Metanephros (tissue), 2 donors: ENCODE results near the gene BRAP.

- RAMPAGE, long total RNA, result no peak
These were observed 1.1 kb downstream of the HVCN1 start for GRCh38 chr12:110687703-110688292.

GRCh38 chr12:110717881-110719035 is 24.4 kb downstream of the PPP1CC start:
- RAMPAGE, long total RNA, result no peak

GRCh38 chr12:110743031-110743305 is 277 bp upstream of the PPP1CC start:
- RAMPAGE, long total RNA, result no peak

GRCh38 chr12:110862121-110862846 is 15.5 kb downstream of the CCDC63 start:
- RAMPAGE, long total RNA, result no peak

DNA sequence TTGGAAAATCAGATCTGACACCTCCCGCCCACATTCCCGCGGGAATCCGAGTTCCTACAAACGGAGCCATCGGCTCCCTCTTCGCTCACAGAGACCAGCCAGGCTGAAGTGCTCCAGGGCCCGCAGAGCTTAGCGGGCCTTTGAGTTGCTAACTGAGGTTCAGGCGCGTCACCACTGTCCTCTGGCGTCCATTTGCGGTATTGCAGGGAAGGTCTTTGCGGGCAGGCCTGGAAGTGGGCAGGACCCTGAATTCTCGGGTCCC is 32.4 kb downstream of the MYL2 start:
- RAMPAGE, long total RNA, result no peak

- RAMPAGE, long total RNA, result no peak
These were observed 26.0 kb downstream of the MYL2 start for GRCh38 chr12:110894297-110894814.

- RAMPAGE, long total RNA, result no peak
These were observed 7.8 kb downstream of the PHETA1 start for GRCh38 chr12:111360903-111361649.

DNA sequence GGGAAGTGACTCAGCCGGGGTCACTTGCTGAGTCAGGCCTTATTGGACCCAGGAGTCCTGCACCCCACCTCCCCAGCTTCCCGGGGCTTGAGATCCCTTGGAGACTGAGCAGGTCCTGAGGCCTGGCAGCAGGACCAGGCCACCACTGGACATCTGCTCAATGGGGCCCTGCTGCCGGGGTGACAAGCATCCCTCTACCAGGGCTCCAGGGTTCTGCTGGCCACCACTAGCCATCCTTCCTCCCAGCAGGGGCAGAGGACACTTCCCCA is 3.8 kb downstream of the SH2B3 start:
- RAMPAGE, long total RNA, result no peak

GRCh38 chr12:111409869-111410991 is 4.5 kb downstream of the SH2B3 start:
- RAMPAGE, long total RNA, result no peak

DNA sequence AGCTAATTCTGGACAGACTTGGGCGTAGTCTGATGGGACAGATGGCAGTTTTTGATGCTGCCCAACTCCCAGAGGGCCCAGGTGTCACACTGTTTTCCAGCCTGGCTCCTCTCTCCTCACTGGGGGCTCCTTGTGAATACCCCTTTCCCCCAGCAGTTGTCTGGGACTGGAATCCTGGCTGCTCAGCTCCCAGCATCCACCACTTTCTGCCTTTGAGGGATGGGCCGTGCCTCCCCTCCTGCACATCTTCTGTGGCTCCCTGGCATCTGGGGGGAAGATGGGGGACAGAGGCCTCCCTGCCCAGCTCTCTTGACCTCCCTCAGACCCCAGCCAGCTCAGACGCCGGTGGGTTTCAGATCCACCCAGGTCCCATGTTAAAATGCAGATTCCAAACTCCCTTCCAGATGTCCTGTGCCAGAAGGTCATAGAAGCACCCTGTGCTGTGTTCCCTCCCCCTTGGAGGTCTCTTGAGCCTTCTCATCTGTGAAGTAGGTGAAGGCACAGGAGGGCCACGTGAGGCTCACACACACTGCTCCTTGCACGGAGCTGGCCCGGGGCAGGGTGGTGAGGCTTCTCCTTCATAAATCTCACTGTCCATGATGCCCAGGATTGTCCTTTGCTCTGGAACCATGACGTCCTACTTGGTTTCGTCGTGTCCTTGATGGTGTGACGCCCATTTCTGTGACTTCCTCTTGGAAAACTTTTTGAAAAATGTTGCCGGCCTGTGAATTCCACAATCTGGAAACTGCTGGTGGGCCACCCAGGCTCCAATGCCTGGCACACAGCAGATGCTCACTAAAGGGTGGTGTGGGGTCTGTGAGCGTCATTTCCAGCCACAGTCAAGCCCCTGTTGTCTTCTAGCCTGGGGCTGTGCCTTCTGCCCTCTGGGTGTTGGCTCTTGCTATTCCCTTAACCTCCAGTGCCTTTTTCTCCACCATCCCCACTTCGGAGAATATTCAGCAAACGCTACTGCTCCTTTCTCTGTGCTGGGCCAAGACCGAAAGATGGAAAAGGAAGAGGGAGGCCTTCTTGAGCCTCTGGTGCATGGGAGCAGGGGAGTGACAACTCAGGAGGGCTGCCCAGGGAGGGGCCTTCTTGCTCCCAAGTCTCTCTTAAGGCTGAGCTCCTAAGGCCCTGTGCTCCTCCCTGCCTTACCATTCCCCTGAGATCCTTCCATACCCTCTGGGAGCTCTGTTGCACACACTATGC is 34.4 kb downstream of the SH2B3 start:
- RAMPAGE, long total RNA, result no peak

DNA sequence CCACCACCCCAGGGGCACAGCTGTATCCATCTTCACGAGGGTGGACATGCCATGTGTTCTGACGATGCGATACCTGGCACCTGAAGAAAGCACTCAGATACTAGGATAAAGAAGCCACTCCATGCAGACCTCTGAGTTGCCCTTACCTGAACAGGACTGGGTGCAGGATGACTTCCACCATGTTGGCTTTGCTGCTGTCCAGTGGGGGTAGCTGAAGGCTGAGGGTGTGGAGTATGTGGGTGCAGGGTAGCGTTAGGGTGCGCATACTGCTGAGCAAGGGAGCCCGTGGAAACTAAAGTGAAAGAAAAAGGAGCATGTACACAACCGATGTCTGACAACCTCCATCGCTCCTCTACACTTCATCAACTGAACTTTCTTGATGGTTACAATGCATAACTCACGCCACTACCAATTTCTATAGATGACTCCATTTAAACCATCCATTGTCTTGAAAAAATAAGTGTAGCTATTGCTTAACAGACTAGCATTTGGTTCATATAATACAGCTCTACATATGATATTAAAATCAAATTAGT is 51.4 kb downstream of the SH2B3 start:
- RAMPAGE, long total RNA, result no peak

- RAMPAGE, long total RNA, result no peak
These were observed 64.8 kb downstream of the SH2B3 start for GRCh38 chr12:111470180-111471217.

DNA sequence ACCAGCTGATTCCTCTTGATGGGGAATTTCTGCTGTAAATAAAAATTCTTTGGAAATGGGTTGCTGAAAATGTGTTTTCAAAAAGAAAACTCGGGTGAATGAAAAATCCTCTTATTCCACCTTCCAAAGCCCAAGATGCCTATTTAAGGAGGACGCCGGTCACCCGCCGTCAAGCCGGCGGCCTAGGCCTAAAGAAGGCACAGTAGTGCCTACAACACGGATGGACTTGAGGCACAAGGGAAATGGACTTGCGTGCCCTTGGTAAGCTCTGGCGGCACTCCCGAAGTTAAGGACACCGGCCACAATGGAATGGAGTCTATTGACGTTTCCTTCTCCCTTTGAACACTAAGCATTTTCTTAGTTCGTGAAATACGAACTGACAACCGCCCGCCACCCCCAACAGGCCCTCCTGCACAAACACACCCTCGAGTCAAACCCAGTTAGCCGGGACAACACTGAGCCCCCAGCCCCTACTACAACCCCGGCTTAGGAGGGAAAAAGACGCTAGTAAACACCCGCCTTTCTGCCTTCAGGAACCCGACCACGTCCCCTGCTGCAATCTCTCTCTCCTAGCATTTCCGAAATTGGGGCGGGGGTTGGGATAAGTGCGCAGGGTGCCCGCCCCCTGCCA is 1.8 kb downstream of the ATXN2 start:
- RAMPAGE, long total RNA, result no peak

DNA sequence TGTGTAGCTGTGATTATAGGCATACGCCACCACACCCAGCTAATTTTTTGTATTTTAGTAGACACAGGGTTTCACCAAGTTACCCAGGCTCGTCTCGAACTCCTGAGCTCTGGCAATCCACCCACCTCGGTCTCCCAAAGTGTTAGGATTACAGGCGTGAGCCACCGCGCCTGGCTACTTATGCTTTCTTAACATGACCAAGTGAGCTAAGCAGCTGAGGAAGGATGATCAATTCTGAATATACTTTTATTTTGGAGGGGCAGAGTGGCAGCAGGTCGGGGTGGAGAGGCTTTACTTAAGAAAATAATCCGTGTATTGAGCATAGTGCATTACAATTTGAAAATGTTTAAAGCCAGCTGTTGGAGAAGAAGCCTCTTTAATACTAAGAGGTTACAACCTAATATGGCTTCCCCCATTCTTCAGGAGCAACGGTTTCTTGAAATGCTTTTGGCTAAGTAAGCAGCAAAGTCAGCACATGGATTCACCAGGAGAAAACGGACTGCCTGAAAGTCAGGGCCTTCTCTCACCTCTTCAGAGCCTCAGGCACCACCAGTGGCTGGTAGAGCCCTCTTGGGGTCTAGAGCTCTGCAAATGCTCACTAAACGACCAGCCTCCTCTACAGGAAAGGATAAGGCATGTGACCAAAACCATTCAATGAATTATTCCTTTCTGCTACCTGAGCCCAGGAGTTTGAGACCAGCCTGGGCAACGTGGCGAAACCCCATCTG is 11.2 kb downstream of the BRAP start:
- RAMPAGE, long total RNA, result no peak

DNA sequence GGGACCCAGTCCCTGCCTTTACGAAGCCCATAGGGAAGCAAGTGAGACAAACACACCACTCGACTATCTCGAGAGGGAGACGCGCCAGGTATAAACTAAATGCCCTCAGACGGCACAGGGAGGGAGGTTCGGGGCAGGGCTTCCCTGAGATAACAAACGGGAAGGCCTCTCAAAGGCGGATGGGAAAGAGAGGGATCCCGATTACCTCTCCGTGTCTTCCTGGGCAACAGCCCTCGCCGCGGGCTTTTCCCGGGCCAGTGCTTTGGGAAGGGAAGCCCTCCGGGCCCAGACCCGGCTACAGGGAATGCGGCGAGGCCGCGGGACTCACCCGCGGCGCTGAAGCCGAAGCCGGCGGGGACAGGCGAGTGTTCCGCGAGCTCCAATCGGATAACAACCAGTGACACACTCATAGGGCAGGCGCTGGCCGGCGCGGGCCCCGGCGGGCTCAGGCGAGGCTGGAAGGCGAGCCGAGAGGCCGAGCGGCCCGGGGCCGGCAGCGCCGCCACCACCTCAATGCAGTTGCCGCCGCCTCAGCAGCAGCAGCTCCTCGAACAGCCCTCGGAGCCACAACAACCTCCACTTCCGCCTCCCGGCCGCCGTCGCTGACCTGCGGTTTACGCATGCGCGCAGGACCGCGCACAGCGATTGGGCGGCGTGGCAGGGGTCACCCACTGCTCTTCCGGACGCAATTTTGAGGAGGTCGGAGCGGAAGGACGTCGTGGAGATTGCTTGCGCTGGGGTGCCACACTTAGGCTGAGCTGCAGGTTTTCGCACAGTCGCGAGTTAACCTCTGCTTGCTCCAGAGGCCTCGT is at the start of gene BRAP:
Gene BRAP, minus strand, starts transcription at position 574 of the 812 bp plus-strand sequence.
- RAMPAGE, long total RNA, result no peak

- RAMPAGE, long total RNA, result no peak
These were observed 41.4 kb downstream of the MAPKAPK5 start for GRCh38 chr12:111883358-111883854.

DNA sequence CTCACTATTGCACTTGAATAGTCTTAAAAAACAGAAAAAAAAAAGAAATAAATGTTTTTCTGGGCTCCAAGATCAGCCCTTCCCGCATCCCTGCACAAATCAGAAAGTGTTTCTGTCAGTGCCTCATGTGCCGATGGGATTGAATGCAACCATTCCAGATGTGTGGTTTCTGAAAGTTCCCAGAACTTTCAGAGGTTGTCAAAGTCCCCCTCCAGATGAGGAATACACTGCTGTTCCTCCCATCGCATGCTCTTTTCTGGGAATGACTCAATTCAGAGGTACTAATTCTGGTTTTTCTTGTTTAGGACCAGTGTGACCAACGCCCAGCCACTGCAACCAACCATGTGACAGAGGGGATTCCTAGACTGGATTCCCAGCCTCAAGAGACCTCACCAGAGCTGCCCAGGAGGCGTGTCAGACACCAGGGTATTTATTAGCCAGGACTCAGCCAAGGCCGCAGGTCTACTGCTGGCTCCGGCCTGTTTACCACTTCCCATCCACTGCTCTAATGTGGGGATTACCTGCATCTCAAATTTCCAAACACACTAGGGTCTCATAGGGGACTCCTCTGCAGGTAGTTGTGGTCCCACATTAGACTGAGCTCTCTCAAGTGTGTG is 24.2 kb downstream of the TRAFD1 start:
- RAMPAGE, long total RNA, result no peak

DNA sequence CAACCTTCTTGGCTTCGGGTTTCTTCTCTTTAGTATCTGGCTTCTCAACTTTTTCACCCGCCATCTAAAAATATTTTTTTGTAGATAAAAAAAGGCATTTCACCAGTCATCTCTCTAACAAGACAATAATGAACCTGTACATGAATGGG is 938 bp downstream of the RPL6 start:
- RAMPAGE, long total RNA, result no peak

DNA sequence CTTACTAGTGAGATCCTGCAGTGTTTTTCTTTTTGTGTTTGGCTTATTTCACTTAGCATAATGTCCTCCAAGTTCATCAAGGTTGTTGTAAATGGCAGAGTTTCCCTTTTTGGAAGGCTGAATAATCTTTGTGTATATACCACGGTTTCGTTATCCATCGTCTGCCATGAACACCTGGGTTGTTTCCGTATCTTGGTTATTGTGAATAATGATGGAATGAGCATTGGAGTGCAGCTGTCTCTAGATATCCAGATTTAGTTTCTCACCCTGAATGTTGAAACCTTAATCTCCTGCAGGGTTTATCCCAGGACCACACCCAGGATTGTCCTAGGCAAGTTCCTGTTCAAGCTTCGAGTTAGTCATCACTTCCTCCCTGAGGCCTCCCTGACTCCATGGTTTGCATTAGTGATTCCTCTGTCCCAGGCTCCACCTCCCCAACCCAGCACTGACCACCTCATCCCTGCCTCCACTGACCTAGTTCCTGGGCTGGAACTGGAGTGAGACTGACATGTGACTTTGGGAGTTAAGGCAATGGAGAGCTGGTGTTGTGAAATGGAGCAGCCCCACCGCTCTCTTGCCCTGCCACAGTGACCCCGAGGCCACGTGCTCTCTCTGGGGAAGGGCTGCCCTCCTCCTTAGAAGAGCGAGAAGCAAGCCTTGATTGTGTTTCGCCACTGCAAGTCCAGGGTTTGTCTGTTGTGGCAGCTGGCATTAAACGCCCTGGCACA is 15.9 kb upstream of the DTX1 start:
- RAMPAGE, long total RNA, result no peak

DNA sequence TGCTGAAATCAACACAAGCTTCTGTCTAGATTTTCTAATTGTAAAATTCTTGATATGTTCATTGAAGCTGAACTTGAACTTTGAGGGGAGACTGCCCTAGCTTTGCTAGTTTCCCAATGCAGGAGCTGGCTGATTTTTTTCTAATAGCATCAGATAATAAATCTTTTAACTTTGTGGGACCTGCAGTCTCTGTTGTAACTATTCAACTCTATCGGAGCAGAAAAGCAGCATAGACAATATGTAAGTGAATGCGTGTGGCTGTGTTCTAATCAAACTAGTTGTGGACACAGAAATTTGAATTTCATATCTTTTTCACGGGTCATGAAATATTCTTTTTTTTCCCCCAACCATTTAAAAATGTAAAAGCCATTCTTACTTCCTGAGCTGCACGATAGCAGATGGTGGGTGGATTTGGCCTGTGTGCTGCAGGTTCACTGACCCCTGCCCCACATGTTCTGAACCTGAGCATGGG is 5.6 kb downstream of the DTX1 start:
- RAMPAGE, long total RNA, result no peak